HT-29 (cell line): ENCODE data around the genes GJB5 and ADPRS.

DNA sequence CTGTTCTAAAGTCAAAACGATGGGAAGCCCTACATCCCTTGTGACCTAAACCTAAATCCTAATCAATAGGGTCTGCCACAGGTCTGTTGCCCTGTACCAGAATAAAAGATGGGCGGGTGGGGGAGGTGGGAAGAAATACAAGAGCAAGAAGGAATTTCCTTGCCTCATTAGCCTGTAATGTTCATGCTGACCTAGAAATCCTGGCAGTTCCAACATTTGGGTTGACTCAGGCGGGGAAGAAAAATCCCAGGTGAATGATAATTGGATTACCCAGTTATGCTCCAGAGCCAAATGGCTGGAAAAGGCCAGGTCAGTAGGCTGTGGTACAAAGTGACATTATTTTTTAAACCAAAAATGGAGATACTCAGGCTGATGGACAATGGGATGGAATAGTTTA lies 27.3 kb upstream of the A3GALT2 start:
- RAMPAGE, long total RNA = no peak

DNA sequence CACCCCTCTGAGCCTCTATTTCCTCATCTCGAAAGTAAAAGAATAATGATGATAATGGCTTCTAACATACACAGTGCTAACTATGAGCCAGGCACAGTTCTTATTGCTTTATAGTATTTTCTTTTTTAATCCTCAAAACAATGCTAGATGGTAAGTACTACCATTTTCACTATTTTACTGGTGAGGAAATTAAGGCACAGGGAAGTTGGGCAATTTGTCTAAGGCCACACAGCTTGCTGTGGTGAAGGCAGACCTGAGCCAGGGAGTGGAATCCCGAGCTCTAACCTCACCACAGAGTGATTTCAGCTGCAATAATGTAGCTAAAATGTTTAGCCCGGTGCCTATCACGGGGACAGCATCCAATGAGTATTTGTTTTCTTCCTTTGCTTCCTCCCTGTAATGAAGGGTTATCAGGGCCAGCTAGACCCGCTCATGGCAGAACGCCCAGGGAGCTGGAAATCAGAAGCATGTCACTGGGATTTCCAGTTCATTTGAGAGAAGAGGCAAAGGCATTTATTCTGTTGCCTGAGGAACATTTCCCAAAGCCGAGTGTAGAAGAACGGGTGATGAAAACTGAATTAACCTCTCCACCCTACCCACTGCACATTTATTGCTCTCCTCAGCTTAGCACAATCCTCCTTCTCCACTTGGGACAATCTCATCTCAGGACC lies 183.0 kb downstream of the ZSCAN20 start:
- RAMPAGE, long total RNA = no peak

GRCh38 chr1:34162858-34163702 lies 1.9 kb downstream of the CSMD2 start:
- RAMPAGE, long total RNA = no peak

- RAMPAGE, long total RNA = no peak
These were observed 505 bp downstream of the C1orf94 start for GRCh38 chr1:34177146-34177678.

GRCh38 chr1:34754451-34755781 lies at the start of gene GJB5:
TSS of gene GJB5 (plus strand) at chr1:34755047.
- RAMPAGE, long total RNA = no peak

DNA sequence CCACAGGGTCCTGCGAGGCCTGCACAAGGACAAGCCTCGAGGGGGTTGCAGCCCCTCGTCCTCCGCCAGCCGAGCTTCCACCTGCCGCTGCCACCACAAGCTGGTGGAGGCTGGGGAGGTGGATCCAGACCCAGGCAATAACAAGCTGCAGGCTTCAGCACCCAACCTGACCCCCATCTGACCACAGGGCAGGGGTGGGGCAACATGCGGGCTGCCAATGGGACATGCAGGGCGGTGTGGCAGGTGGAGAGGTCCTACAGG lies 4.3 kb downstream of the GJB3 start:
- RAMPAGE, long total RNA = no peak

- RAMPAGE, long total RNA = no peak
These were observed 30.8 kb downstream of the SFPQ start for GRCh38 chr1:35162070-35162642.

DNA sequence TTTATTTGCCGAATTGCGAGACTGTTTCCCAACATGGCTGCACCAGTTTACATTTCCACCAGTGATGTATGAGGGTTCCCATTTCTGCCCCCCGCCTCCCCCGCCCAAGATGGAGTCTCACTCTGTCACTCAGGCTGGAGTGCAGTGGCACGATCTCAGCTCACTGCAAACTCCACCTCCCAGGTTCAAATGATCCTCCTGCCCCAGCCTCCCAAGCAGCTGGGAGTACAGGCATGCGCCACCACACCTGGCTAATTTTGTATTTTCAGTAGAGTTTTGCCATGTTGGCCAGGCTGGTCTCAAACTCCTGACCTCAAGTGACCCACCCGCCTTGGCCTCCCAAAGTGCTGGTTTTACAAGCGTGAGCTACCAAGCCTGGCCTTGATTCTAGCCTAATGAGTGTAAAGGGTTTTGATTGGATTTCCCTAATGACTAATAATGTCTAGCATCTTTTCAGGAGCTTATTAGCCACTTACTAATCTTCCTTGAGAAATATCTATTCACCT lies 20.7 kb downstream of the SFPQ start:
- RAMPAGE, long total RNA = no peak

- RAMPAGE, long total RNA = no peak
These were observed 19.8 kb downstream of the SFPQ start for GRCh38 chr1:35172912-35173796.

DNA sequence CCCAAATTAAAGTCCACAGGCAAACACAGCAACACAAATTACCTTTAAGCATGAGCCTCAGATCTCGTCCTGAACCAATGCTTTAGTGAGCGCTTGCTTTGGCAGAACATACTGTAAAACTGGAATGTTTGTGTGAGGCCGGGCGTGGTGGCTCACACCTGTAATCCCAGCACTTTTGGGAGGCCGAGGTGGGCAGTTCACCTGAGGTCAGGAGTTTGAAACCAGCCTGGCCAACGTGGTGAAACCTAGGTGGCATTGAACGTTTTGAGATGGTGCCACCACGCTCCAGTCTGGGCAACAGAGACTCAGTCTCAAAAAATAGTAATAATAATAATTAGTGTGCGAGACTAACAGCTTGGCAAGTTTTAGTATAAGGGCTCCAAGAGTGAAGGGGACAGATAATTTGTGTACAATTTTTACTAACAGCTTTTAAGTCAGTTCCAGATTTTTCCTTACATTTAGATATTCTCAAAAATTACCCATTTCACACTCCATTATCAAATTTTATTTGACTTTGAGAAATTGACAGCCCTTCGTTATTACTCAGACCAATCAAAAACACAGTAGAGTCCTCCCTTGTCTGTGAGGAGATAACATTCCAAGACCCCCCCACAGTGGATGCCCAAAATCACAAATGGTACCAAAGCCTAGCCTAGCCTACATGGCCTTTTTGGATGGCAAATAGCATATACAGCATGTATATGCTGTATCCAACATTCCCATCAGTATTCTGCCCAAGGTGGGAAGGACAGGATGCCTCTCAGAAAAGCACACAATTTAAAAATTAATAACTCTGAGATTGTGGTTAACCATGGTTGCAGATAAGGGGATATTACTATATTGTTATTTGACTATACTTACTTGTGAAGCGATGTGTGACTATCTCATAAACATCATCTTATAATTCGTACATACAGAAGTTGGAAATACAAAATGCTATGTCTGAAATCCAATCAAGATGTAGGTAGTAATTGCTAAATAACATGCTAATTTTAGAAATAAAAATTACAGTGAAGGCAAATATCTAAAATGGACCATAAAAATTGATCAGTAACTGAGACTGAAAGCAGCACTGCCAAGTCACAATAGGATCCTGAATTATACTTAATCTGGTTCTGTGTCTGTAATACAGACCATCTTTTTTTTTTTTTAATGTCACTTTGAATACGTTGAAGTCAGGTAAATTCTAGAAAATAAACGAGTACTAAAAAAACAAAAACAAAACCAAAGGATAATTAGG lies 17.4 kb downstream of the SFPQ start:
- RAMPAGE, long total RNA = no peak

DNA sequence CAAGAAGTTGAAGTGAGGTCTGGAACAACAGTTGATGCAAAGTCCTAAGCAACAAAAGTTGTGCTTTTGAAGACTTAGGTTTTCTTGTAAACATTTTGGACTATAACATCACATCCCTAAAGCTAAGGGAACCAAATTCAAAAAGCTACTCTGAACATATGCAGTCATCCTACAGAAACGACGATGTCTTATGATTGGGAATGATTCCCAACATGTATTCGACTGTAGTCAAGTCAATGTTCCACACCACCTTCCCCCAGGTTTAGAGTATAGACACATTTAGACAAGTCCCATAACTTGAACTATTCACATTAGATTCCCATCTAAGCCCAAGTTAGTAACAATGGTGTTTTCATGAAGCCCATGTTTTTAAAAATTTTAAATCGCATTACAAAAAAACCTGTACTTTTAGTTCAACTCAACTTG lies 12.7 kb downstream of the SFPQ start:
- RAMPAGE, long total RNA = no peak

- RAMPAGE, long total RNA = no peak
These were observed 438 bp upstream of the SFPQ start for GRCh38 chr1:35193239-35193926.

GRCh38 chr1:35453372-35454033 lies 103.7 kb downstream of the KIAA0319L start:
- RAMPAGE, long total RNA = no peak

DNA sequence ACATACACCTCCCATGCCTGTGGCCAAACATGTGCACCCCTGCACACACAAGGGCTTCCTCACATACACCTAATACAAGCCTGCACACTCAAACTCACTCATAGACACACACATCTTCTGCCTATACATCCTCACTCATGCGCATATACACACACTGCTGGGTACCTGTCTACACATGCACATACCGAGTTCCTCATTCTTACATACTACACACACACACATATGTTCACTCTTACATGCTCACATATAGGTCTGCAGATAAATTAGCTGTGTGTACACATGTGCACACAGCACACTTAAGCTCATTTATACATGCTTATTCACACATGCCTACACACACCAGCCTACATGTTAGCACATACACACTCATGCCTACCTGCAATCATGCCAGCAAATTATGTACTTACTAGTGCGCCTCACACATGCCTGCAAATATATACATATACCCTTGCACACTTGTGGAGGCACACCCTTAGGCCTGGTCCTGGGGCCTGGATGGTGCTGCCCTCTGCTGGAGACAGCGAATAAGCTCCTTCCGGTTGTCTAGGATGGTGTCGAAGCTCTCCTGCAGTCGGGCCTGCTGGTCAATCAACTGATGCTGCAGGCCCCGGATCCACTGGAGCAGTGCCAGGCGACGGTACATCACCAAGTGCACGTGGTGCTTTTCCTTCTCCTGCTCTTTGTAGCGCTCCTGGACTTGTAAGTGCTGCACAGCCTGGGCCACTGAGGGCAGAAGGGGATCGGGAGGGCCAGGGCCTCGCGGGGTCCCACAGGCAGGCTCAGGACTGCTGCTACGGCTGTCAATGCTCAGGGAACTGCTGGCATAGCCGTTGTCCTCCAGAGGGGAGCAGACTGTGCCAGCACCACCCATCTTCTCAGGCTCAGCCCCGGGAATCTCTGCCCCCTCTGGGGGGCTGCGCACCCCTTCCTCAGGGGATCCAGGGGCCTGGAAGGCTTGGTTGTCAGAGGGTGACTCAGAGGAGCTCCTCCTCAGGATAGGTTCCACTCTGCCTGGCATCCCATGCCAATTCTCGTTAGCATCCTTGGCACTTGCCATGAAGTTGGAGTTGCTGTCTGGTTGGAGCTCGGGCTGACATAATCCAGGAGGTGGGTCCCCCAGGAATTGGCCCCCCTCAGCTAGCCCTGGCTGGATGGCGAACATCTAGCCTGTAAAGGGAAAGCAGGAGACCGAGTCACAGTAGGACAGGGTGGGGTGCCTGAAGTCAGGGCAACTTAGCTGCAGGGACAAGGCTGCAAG lies 3.1 kb downstream of the C1orf216 start:
- RAMPAGE, long total RNA = no peak

DNA sequence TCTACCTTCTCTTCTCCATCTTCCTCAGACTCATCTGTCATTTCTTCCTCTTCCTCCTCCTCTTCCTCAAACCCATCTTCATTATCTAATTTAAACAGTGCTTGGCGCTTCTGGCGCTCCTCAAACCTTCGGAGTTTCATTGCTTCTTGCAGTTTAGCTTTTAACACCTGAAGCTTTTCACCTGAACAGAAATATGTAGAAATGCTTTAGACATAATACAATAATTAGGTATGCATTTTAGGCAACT lies 18.5 kb downstream of the CLSPN start:
- RAMPAGE, long total RNA = no peak

DNA sequence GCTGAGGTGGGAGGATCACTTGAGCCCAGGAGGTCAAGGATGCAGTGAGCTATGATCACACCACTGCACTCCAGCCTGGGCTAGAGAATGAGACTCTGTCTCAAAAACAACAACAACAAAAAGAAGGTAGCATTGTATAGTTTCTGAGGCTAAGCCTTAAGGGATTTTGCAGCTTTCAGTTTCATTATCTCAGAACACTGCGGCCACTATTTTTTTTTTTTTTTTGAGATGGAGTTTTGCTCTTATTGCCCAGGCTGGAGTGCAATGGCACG lies 9.9 kb upstream of the CLSPN start:
- RAMPAGE, long total RNA = no peak

DNA sequence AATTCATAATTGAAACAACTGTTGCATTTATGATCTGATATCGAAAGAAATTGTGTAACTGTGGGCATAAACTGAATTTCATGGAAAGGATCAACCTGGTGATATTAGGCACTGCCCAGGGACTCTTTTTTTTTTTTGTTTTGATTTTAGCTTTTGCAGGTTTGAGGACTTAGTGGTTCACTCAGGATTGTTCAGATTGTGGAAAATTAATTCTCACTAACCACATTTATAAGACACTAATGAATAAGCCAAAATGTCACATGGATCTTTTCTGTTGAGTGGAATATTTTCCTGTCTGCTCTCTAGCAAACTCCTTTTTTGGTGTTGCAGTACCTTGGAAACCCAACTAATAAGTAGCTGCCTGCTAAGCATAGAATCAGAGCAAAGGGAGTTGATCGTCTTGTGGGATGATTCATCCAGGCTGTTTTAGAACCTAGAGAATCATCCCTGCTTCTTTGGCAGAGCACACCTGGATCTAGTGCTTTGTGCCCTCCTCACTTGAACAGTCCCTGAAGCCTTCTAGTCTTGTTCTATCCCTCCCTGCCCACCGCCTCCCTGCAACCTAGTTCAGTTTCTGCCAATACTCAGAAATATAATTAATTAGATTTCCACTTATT lies 2.2 kb downstream of the AGO4 start:
- RAMPAGE, long total RNA = no peak

- RAMPAGE, long total RNA = no peak
These were observed 503 bp downstream of the AGO3 start for GRCh38 chr1:35931500-35931716.

- RAMPAGE, long total RNA = no peak
These were observed at the start of gene ADPRS for GRCh38 chr1:36088201-36089546. TSS of gene ADPRS (plus strand) at chr1:36088892.

GRCh38 chr1:36156432-36157399 lies 756 bp downstream of the MAP7D1 start:
- RAMPAGE, long total RNA = no peak